Esophagus muscularis mucosa (tissue), 4 donors: ENCODE measurements around the genes HIC1 and CCDC92B.

- PRO-cap = no peak
- RAMPAGE, long total RNA, 4 experiments = no peak in any of the 4 experiments
Observed at GRCh38 chr17:2011665-2012248, 13.4 kb downstream of the RTN4RL1 start.

- PRO-cap = bidirectional peak, plus-strand start at chr17:2050119, minus-strand start at chr17:2049946; bidirectional peak, plus-strand start at chr17:2050600, minus-strand start at chr17:2050469
- RAMPAGE, long total RNA, 4 experiments = no peak in any of the 4 experiments
Observed at GRCh38 chr17:2049770-2050944, 4.7 kb upstream of the HIC1 start.

GRCh38 chr17:2054362-2055276 is at the start of gene HIC1:
Gene HIC1 (plus strand): TSS chr17:2055103.
- PRO-cap = bidirectional peak, plus-strand start at chr17:2055103, minus-strand start at chr17:2054794
- RAMPAGE, long total RNA, 4 experiments = start-site peak on the plus strand in 3 of 4 experiments, at chr17:2055094-2055143 at its widest, 60 to 99 reads per replicate

GRCh38 chr17:2060628-2061205 is 5.8 kb downstream of the HIC1 start:
- PRO-cap = bidirectional peak, plus-strand start at chr17:2061175, minus-strand start at chr17:2061102
- RAMPAGE, long total RNA, 4 experiments = no peak in any of the 4 experiments

GRCh38 chr17:2178717-2179410 is 124.0 kb downstream of the HIC1 start:
- PRO-cap = no peak
- RAMPAGE, long total RNA, 4 experiments = no peak in any of the 4 experiments

DNA sequence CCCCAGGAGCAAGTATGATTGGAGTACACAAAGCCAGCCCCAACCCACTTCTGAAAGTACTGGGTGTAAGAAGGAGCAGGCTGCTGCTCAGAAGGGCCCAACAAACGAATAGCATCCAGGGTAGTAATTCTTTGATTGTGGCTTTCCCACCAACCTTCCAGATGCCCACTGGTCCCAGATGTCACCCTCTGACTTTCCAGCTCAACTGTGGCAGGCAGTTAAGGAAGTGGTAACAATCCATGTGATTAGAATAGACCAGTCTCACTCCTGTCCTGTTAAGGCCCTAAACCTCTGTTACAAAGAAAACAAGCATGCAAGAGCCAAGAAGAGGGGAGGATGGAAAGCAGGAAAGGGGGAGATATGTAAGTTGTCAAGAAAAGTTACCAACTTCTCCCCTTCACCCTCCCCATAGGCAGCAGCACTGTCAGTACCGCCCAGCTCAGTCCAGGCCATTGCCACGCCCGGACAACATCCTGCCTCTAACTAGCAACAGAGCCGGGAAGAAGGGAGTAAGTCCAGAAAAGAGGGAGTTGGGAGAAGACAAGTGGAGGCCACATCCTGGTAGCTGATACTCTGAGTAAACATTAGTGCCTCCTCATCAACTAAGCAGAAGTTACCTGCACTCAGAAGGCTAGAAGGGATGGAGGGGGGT is 113.7 kb downstream of the SMG6 start:
- PRO-cap = no peak
- RAMPAGE, long total RNA, 4 experiments = no peak in any of the 4 experiments

GRCh38 chr17:2215499-2216232 is 87.9 kb downstream of the SMG6 start:
- PRO-cap = bidirectional peak, plus-strand start at chr17:2216134, minus-strand start at chr17:2216047
- RAMPAGE, long total RNA, 4 experiments = no peak in any of the 4 experiments

DNA sequence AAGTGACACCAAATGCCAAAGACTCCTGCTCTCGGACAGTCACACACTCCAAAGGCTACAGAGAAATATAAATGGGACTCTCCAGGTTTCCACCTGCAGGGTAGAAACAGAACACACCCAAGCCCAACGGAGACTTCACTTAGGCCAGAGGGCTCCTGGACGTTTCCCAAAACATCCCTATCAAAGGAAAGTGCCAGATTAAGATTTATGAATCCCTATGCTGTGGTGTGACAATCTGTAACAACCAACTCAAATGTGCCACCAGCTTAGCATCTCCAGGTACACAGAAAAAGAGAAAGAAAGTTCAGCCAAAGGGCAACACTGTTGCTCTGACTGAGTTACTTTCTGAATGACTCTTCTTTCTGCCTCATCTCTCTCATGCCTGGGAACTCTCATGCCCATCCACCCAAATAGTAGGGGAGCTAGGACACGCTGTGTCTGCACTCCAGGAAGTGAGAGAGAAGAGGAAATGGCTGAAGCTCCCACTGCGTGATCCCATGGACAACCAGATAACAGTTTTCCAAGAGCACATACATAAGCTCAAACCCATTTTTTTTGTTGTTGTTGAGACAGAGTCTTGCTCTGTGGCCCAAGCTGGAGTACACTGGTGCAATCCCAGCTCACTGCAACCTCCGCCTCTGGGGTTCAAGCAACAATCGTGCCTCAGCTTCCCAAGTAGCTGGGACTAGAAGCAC is 49.7 kb downstream of the SMG6 start:
- PRO-cap = no peak
- RAMPAGE, long total RNA, 4 experiments = no peak in any of the 4 experiments

GRCh38 chr17:2299608-2300931 is 3.5 kb downstream of the SMG6 start:
- PRO-cap = no peak
- RAMPAGE, long total RNA, 4 experiments = no peak in any of the 4 experiments

DNA sequence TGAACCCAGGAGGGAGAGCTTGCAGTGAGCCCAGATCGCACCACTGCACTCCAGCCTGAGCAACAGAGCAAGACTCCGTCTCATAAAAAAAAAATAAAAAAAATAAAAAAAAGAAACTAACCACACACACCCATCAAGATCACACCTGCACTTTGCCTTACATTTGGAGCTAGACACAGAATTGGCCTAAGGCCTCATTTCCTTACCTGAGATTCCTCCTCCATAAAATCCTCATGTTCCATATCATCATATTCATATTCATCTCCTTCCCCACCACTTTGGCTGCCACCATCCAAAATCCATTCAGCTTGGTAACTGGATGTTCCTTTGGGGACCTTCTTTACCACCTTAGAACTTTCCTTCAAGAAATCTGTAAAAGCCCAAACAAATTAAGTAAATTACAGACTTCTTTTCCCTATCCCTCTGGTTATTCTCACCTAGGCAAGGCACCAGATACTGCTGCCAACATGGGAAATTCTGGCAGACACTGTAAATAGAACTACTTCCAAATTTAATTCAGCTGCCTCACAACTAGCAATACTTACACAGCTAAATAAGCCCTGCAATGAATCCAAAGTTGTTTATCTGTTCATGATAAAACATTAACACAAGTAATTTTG is 3.4 kb downstream of the TSR1 start:
- PRO-cap = no peak
- RAMPAGE, long total RNA, 4 experiments = no peak in any of the 4 experiments

DNA sequence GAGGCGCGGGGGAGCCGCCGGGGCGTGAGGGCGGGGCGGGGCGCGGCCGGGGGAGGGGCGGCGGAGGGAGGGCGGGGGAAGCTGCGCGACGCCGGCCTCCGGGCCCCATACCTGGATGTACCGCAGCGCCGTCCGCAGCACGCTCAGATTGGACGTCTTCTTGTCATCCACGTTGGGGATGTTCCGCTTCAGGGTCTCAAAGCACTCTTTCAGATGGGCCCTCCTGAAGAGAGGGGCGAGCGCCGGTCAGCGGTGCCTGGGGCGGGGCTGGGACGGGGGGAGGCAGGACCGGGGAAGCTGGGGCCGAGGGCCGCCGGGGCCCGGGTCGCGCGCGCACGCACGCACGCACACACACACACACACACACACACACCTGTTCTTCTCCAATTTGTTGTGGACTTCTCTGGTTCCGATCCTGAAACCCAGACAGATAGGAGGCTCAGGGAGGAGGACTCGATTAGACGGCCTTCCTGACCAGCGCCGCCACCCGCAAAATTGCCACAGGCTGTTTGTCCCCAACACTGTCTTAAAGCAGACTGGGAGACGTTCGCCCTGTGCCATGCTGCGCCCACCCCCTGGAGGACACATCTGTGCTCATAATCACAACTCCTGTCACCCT is 6.8 kb downstream of the MNT start:
- PRO-cap = bidirectional peak, plus-strand start at position 108 of the sequence, minus-strand start outside the sequence
- RAMPAGE, long total RNA, 4 experiments = no peak in any of the 4 experiments

- PRO-cap = bidirectional peak, plus-strand start at chr17:2402225, minus-strand start at chr17:2402066
- RAMPAGE, long total RNA, 4 experiments = no peak in any of the 4 experiments
Observed at GRCh38 chr17:2401848-2402556, 1.1 kb upstream of the MNT start.

DNA sequence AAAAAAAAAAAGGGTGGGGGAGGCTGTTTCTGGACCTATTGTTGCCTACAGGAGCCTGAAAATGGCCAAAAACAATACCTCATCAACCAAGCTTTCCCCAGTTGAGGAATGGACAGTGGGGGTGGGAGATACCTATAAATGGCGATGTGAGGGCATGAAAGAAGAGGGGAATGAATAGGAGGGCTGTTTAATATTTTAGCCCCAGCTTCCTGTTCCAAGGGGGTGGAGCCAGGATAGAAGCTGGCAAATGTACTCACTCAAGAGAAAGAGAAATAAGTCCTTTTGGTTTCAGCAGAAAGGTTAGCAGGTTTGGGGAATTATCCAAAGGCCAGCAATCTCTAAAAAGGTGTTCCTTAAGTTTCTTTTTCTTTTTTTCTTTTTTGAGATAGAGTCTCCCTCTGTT is 3.5 kb upstream of the MNT start:
- PRO-cap = no peak
- RAMPAGE, long total RNA, 4 experiments = no peak in any of the 4 experiments

- PRO-cap = no peak
- RAMPAGE, long total RNA, 4 experiments = no peak in any of the 4 experiments
Observed at GRCh38 chr17:2595014-2595497, 1.6 kb downstream of the PAFAH1B1 start.

DNA sequence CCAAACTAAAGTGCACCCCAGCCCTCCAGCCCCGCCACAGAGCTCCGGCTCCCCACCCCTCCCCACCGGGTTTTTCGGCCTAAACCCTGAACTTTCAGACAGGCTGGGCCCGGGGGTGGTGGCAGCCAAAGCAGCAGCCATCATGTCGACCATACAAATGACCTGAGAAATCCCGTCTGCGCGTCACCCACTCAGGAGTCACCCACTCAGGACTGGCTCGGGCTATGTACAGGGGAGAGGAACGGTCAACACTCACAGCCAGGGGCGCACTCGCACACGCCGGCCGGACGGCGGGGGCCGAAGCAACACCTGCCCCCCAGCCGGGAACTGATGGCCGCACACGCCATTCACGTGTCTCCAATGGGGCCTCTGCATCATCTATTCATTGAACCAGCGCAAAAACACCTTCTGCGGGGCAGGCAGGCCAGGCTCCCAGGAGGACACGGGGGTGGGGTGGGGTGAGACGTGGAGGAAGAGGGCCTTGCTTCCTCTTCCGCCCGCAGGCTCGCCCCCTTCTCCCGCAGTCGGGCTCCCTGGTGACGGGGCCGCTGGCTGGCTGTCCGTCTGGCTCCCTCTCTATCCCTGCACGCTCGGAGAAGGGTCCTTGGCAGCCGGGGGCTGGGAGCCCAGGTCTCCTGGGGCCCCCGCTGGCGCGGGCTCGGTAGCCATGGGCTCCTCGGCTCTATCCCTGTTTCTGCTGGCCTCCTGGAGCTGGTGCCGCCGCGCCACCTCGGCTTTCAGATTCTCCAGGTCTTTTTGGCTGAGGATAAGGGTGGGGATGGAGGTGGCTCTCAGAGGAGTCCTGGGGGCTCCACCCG is 21.3 kb downstream of the CLUH start:
- PRO-cap = no peak
- RAMPAGE, long total RNA, 4 experiments = no peak in any of the 4 experiments

DNA sequence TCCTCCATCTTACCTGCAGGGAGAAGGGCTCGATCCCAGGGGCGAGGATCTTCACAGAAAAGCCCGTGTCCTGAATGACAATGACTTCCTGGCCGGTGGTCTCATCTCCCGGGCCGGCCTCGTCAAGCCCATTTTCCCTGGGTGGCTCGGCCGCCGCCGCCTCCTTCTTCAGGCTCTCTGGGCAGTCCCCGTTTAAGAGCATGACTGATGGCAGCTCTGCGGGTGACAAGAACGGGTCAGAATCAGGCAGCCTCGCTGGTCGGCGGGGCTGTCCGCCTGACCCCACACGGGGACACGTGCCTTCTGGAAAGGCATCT is 7.3 kb downstream of the CLUH start:
- PRO-cap = no peak
- RAMPAGE, long total RNA, 4 experiments = no peak in any of the 4 experiments

DNA sequence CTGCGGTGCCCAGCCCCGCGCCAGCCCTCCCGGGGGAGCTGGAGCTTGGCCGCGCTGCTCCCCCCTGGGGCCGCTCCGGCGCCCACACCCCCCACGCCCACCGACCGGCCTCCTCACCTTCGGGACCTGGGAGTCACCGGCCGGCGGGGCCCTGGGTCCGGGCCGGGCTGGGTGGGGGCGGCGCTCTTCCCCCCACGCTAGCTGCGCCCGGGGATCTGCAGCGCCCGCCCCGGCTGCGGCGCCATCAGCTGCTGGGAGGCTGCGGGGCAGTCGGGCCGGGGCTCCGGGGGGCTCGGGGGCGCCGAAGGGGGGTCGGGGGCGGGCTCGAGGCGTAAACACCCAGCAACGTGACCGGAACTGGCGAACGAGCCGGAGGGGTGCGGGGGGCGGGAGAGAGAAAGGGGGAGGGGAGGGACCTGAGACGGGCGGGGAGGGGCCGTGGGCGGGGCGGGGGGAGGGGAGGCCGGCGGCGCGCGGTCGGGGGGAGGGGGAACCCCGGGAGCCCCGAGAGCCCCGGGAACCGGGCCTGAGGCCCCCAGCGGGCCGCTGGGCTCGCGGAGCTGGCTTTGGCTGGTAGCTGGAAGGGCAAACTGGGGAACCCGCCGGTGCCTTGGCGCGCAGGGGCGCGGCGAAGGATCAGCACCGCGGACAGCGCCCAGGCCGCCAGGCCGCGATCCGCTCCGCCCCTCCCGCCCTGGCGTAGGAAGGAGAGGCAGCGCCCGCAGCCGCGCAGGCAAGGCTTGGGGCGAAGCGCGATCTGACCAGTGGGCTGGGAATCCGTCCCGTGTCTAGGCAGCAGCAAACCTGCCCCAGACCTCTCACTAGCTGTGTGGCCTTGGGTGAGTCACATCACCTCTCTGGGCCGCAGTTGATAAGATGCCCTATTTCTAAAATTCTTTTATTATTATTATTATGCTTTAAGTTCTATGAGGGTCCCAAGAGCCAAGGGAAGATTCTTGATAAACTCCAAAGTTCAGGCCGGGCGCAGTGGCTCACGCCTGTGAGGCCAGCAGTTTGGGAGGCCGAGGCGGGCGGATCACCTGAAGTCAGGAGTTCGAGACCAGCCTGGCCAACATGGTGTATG is at the start of gene CCDC92B:
CCDC92B (minus strand) TSS at position 359 of the 1,084 bp plus-strand sequence.
- PRO-cap = no peak
- RAMPAGE, long total RNA, 4 experiments = no peak in any of the 4 experiments

- PRO-cap = no peak
- RAMPAGE, long total RNA, 4 experiments = no peak in any of the 4 experiments
Observed at GRCh38 chr17:2851927-2852670, 55.9 kb downstream of the RAP1GAP2 start.

DNA sequence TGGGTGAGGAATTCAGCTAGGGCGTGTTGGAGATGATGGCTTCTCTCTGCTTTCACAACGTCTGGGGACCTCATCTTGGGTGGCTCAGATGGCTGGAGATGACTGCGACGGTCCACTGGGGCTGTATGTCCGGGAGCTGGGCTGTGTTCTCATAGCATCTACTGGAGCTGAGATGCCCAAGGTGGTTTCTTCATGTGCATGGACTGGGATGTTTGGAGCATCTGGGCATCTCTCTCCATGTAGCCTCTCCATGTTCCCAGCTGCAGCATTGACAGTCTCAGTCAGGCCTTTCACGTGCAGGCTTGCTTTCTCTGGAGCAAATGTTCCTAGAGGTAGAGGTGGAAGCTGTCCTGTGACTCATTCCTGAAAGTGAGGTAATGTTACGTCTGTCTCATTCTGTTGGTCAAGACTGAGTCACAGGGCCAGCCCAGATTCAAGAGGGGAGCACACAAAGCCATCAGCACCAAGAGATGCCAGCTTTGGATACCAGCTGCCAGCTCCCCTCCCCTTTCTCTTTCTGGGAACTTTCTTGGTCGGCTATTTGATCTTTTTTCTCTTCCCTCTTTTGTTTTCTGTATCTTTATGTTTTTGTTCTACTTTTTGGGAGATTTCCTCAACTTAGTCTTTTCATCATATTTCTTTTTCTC is 96.3 kb downstream of the RAP1GAP2 start:
- PRO-cap = no peak
- RAMPAGE, long total RNA, 4 experiments = no peak in any of the 4 experiments

DNA sequence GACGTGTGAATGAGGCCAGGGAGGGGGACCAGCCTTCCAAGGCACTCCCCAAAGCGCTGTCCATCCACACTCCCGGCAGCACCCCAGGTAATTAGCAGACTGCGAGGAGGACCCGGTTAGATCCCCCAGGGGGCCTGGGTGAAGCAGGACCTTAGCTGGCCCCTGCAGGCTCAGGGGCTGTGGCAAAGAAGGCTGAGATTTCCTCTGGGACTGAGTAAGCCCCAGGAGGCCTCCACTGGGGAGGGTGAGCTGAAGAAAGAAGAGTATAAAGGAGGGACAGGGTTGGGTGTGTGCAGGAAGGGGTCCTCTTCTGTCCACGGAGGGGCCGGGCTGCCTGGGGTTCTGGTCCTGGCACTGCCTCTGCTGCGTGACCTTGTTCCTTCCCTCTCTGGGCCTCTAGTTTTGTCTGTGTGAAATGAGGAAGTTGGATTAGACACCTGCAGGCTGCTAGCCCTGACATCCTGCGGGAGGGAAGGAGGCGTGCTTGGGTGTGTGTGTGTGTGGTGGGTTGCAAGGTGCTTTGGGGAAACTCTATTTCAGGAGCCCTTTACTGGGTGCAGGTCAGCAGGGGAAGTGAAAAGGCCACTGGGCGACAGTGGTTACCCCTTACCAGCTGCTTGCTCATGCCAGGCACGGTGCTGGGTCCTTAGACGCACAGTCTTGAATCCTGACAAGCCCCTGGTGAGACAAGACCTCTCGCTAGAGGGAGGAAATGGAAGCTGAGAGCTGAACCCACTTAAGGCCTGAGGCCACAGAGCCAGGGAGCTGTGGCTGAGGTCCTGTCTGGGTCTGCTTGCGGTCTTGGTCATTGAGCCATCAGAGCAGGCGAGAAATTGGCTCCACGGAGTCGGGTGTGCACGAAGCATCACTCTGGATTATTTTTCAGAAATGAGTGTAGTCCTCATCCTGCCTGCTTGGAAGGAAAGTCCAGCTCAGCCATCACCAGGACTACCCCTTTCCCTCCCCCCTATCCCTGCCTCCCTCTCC is 60.7 kb downstream of the OR1D5 start:
- PRO-cap = no peak
- RAMPAGE, long total RNA, 4 experiments = no peak in any of the 4 experiments